Urinary bladder (tissue), 3 donors: ENCODE data around the gene RTP4.

GRCh38 chr3:186871054-186871654, 28.6 kb downstream of the ADIPOQ start:
- PRO-cap = no peak
- RAMPAGE, long total RNA = no peak

- PRO-cap = no peak
- RAMPAGE, long total RNA = no peak
Measured at GRCh38 chr3:186942137-186942742, 11.9 kb downstream of the ST6GAL1 start.

DNA sequence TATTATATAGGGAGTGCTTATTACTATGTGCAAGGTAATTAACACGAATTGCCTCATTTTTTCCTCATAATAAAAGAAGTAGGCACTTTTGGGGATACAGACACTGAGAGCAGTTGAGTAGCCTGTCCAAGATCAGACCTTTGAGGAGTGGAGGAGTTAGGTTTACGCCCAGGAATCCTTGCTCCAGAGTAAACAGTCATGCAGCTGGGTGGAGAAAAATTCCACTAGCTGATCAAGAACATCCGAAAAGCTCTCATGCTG, 53.2 kb downstream of the ST6GAL1 start:
- PRO-cap = no peak
- RAMPAGE, long total RNA = no peak

GRCh38 chr3:187039757-187040595, 99.3 kb downstream of the RPL39L start:
- PRO-cap = no peak
- RAMPAGE, long total RNA = no peak

DNA sequence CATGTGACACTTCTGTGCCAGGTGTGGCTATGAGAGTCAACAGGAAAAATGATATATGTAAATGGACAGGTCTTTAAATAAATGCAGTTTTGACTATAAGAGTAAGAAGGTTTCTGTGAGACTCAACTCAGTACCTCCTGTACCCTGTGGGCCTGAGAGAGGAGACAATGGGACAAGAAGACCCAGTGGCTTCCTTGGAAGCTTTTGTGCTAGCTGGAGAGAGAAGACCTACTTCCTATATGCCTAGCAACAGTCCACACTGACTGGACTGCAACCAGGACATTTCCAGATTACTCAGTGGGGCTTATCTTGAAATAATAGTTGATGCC, 73.9 kb downstream of the RPL39L start:
- PRO-cap = no peak
- RAMPAGE, long total RNA = no peak

GRCh38 chr3:187295381-187295769, 3.8 kb upstream of the MASP1 start:
- PRO-cap = no peak
- RAMPAGE, long total RNA = no peak

GRCh38 chr3:187367882-187369084, at the start of gene RTP4:
Gene RTP4, plus strand, starts transcription at chr3:187368385.
- PRO-cap = unidirectional peak, plus-strand start at chr3:187368393; bidirectional peak, plus-strand start at chr3:187368934, minus-strand start at chr3:187368629
- RAMPAGE, long total RNA = no peak

DNA sequence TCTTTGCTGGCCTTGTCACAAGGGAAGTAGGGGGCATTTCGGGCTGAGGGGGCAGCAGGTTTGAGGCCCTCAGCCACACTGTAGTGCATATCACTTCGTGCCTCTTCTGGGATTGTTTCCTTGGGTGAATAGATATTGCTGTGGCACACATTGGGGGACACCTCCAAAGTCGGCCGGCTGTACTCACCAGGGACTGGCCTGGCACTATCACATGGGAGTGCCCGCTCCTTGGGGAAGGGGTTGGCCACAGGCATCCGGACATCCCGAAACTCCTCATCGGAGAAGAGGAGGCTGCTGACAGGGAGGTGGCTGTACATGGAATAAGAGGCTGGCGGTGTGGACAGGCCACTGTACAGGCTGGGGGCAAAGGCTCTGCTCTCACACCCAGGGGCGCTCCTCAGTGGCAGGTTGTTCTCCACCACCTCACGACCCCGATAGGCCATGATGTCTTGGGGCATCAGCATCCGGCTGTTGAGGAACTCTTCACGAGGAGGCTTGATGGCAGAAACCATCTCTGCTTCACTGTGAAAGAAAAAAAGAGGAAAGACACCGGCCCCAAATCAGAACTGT, 15.7 kb downstream of the BCL6 start:
- PRO-cap = unidirectional peak, minus-strand start at position 175 of the sequence
- RAMPAGE, long total RNA = no peak

GRCh38 chr3:187889585-187890126, 144.4 kb upstream of the BCL6 start:
- PRO-cap = no peak
- RAMPAGE, long total RNA = no peak

DNA sequence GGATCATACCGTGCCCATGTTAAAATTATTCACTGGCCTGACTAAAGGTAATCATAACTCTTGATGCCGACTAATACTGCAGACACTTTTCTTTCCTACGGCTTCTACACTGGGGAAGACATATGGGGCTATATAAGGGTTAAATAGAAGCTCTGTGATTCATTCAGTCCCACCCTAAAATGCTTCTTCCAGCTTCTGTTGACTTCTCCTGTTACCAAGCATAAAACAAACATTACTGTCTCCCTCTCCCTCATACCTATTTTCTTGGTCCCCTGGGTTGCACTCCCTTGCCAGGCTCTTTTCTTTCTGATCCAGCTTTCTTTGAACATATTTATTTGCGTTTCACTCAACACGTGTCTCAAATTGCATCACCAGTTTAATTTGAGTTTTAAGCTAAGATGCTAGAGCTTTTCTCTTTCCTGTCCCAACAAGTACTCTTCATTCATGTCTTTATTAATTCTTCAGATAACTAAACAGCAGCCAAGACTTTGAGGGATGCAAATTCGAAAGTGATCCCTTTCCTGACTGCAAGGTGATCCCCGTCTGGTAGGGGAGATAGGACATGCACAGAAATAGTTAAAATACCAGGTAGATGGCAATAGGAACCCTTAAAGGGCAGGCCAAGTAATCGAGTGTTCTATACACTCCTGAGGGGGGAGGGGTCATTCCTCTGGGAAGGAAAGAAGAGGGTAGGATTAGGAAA, 198.5 kb upstream of the BCL6 start:
- PRO-cap = no peak
- RAMPAGE, long total RNA = no peak

GRCh38 chr3:187981934-187982666, 171.9 kb upstream of the LPP start:
- PRO-cap = no peak
- RAMPAGE, long total RNA = no peak

- PRO-cap = no peak
- RAMPAGE, long total RNA = no peak
Measured at GRCh38 chr3:188075920-188076546, 77.9 kb upstream of the LPP start.

- PRO-cap = no peak
- RAMPAGE, long total RNA = no peak
Measured at GRCh38 chr3:188197228-188197878, 43.4 kb downstream of the LPP start.

DNA sequence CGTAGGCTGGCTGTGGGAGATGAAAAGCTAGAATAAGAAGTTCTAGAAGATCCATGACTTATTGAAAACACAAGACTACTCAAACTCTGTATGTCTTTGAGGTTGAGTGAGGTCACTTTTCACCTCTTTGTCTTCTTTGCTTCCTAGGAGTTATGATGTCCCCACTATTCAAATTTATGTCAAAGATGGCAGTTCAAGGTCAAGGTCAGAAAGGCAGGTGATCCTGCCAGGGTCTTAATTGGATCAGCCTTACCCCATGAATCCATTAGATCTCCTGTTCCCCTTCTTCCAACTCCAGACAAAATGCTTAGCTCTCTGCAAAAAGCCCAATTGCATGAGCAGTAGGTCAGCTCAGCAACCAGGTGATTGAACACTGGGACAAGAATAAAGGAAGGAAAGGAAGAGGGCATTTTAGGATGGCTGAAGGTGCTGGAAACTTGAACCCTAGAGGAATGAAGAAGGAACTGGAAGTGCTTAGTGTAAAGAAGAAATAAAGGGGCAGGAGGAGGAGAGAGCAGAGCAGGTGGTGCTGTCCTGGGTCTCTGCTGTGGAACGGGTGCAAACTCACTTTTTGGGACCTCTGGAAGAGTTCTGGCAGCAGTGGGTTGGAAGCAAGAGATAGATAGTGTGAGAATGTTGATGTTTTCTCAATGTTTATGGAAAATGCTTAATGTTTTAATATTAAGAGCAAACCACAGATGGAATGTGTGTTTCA, 80.9 kb downstream of the LPP start:
- PRO-cap = no peak
- RAMPAGE, long total RNA = no peak

DNA sequence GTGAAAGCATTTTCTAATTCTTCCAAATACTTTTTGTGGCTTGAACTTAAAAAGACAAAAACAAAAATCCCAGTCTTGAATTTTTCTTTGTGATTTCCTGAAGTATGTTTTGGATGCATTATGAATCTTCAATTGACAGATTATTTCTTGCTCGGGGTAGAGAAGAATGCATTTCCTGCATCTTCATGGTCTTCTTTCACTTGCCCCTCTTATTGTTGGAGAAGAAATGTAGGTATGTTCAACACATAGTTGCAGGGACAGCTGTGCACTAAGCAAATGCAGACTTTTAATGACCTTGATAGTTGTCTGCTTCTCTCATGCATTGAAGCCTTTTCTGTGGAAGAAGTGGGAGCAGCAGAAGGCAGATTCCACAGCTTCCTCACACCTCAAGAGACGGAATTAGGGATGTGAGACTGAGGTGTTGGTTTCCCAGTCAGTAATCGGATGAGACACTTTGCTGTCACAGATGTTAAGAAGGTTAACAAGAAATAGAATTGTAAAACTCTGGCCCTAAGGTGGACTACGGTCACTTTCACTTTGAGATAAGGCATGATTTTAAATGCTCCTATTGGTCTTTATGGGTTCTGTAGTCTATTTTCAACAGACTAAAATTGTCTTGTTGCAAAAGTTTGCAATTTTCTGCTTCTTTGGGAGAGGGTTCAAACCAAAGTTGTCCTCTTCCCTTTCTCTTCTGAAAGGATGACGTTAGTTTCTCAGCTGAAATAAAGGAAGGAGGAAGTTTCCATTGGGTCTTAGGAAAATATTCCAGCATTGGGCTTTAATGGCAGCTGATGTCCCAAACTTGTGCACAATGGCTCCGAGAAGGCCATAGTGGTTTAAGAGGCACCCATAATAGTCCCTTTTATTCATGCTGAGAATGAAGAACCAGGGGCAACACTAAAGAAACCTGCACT, 117.4 kb downstream of the LPP start:
- PRO-cap = no peak
- RAMPAGE, long total RNA = no peak

GRCh38 chr3:188284136-188284769, 130.3 kb downstream of the LPP start:
- PRO-cap = no peak
- RAMPAGE, long total RNA = no peak

DNA sequence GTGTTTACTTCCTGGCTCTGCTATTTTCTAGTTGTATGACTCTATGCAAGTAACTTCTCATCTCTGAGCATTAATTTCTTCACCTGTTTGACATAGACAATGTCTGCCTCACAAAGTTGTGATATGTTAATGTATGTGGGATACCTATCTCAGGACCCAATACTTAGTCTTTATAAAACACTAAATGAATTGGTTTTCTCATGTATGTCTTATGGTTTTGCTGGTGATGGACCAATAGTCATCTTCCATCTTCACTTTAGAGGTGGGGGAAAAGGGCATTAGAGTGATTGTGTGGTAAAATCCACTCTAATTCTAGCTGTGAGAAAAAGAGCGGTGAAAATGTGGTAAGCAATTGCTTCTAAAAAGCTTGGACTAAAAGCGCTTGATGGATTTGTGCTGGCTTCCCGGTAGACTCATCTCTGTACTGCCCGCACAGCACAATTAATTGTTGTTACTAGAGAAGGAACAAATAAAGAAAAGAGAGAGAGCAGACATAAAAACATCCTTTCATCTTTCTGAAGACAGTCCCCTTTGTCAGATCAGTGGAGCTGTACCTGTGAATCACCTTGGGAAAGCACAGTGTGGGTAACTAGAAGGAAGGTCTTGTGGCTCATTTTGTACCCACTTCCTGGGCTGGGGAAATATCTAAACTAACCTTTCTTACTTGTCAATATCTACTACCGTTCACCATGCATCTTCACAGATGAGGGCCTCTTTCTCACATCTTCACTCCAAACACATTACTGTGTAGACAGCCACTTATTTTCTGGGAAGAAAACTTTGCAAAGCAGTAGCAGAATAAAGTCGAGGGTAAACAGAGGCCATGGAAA, 169.0 kb downstream of the LPP start:
- PRO-cap = no peak
- RAMPAGE, long total RNA = no peak

GRCh38 chr3:188394476-188395056, 240.6 kb downstream of the LPP start:
- PRO-cap = no peak
- RAMPAGE, long total RNA = no peak

DNA sequence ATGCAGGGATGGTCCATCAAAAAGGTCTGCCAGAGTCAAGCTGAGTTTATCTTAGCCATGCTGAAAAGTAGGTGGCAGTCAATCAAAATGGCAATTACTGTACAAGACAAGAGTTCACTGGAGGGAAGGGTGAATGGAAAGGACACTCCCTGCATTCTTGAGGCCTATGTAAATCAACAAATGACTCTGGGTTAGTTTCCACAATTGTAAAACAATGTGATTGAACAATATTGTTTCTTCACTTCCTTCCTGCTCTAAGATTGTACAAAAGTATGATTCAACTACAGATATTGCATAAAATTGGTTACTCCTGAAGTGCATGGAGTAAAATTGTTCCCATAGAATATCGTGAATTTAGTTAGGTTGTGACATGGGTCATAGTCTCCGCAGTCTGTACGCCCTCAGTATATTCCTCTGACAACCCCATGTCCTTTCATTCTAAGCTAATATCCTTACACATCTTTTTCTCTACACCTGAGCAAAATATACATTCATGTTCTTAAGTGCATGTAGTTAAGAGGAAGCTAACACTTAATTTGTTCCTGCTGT, 277.6 kb downstream of the LPP start:
- PRO-cap = no peak
- RAMPAGE, long total RNA = no peak

GRCh38 chr3:188473368-188473801, 319.4 kb downstream of the LPP start:
- PRO-cap = no peak
- RAMPAGE, long total RNA = no peak